M059J (cell line): ENCODE measurements around the gene NCMAP.

DNA sequence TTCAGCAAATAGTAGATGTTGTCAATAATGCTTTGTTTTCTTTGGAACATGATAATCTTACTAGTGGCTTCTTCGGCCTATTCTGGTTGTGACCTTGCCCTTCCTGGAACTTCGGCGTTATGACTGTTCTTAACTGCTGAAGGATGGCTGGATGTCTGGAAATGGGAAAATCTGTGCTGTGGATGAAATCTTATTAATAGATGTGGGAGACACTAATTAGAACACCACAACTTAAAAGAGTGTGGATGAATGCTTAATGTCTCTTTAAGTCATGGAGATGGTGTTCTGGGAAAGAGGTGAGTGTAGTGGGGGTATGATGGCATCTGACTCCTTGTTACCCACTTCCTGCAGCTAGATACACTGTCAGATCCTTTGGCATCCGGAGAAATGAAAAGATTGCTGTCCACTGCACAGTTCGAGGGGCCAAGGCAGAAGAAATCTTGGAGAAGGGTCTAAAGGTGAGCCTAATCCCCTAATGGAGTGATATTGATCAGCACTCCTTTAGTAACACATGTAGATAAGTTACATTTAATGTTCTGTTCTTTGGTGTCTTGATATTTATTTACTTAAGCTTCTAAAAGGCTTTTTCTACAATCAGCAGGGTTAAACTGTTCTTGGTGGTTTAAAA lies 2.0 kb downstream of the RPL11 start:
- RAMPAGE, long total RNA: no peak

DNA sequence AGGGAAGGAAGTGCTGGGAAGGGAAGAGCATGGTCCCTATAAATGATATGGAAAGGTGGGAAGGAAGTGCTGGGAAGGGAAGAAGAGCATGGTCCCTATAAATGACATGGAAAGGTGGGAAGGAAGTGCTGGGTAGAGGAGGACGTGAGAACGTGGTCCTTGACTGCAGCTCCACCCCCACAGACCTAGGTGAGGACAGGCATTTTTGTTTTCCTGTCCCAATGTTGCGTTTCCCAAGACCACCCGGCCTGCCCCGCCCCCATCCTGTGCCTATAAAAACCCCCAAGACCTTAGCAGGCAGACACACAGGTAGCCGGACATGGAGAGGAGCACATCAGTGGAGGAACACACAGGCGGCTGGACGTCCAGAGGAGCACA lies 12.5 kb upstream of the HMGCL start:
- RAMPAGE, long total RNA: no peak

DNA sequence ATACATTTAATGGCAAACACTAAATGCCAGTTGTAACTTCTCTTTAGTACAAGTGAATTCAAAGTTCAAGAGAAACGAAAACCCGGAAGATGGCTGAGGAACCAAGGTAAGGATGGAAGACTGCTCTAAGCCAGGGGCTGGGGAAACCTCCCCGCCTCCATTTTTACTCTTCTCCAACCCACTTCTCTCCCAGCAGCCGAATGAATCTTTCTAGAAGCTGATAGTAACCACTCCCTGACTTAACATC lies 1.2 kb downstream of the FUCA1 start:
- RAMPAGE, long total RNA: no peak

DNA sequence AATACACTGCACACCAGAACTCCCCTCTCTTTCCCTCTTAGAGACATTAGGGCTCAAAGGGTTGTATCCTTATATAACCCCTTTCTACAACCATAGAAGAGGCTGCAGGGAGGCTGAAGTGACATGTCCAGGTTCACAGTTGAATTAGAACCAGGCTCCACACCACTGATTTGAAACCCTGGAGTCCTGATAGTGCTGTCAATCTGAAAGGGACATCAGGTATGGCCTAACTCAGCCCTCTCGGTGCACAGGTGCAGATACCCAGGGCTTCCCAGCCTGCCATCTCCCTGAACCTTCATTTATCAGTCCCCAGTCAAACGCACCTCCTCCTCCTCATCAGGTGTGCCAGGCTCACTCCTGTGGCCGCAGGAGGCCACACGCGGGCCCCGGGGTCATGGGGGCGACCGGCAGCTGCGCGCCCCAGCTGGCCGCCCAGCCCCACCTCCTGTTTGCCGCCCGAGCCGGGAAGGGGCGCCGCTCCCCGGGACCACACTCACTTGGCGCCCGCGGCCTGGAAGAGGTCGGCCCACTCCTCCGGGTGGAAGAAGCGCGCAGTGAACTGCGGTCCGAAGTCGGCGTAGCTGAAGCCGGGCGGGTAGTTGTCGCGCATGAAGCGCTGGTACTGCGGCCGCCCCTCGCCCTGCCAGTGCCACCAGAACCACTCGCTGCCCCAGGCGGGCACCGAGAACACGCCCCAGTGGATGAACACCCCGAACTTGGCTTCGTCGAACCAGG lies 522 bp downstream of the FUCA1 start:
- RAMPAGE, long total RNA: no peak

DNA sequence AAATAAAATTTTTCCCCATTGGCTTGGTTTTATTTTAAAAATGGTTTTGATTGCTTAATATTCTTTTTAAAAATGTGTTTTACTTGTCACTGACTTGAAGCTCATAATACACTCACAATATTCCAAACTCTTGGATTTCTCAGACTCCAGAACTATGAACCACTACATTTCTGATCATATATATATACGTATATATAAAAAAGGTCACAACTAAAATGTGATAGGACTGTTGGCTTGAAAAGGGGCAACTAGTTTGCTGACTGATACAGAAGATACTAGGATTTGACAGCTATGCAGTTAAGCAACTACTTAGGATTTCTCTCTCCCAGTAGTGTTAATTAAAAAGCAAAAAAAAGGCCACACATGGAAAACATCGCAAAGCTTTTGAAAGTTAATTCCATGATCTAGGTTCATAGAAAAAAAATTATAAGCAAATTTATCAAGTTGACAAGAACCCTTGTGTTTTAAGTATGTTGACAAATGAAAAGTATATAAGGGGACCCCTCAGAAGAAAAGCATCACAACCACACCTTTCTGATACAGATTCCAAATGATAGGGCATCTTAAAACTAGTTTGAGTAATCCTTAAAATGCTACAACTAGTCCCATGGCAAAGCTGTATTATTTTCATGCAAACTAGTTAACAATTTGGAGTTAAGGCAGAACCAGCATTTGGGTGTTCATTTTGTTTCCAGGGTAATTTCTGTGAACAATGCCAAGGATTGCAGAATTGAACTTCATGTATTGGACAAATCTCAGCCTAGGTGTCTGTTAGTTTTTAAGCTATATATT lies 4.0 kb downstream of the PNRC2 start:
- RAMPAGE, long total RNA: no peak

GRCh38 chr1:23977251-23978505 lies 2.4 kb downstream of the SRSF10 start:
- RAMPAGE, long total RNA: no peak

DNA sequence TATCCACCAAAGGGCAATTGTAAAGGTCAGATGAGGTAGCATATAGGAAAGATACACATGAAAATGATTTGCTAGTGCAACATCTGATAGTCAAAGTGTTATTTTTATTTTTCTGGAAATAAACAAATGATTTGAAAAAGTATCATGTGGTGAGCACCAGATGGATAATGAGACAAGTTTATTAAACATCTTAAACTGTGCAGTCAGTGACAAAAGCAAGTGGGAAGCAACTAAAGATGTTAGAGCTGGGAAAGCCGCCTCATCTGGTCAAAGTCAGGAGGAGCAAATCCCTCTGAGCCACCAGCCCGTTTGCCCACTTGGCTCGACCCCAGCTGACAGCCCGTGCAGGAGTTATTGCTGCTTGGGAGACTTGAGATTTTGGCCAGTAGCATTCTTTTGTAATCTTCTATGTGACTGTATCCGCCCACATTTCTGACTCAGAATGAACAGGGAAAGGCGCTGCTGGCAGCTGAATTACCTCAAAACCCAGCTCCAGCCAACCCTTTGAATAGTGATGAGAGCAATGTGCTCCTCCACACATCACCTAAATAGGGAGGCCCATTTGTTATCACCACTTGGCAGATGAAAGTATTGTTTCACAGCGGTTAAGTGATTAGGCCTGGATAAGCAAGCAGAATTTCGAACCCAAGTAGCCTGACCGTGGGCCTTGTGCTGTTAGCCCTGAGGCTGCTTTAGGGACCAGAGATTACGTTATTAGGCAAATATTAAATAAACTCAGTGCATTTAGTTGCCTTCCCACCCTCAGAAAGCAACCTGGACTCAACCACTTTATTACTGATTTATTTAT lies 65.7 kb downstream of the MYOM3 start:
- RAMPAGE, long total RNA: no peak

DNA sequence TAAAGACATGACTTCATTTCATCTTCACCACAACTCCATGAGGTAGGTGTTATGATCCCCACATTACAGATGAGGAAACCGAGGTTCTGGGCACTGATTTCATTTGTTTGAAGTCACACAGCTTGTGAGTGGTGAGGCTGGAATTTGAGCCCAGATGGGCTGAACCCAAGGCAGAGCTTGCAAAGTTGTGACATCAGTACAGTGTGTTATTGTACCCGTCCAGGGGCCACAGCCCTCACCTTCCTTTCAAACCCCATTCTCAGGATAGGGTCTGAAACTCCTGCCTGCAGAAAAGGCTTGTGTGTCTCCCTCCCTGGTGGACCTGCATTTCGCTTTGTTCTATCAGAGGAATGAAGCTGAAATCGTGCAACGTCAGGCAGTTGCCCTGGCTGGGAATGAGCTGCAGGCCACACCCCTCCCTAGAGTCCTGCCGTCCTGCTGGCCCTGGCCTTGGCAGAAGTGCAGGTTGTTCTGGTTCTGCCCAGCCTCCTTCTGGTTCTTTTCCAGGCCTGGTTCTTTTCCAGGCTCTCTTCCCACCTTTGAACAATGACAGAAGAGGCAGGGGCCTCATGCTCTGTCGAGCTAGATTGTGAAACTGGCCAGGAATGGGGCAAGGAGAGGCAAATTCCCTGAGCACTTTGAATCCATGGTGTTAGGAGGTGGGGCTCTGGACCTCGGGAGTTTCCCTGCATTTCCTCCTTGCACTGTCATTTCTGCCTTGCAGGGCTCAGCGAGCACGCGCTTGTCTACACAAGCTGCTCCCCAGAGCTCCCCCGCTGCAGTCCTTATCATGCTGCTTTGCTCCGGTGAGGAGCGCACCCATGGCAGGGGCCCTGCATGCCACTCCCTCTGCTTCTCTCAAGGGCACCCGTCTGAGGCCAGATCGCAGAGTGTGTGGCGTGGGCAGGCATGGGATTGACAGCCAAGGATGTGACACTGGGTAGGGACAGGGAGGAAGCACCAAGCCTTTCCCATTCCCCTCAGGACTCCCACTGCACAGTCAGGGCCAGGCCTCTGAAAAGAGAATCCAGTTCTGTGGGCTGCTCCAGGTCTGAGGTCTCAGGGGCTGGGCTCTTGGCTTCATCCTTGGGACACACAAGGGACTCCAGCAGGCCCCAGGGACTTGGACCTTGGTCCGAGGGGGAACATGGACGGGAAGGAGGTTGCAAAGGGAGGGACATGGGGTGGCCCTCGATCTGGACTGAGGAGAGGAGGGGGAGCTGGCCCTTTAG lies 8.3 kb upstream of the MYOM3 start:
- RAMPAGE, long total RNA: no peak

DNA sequence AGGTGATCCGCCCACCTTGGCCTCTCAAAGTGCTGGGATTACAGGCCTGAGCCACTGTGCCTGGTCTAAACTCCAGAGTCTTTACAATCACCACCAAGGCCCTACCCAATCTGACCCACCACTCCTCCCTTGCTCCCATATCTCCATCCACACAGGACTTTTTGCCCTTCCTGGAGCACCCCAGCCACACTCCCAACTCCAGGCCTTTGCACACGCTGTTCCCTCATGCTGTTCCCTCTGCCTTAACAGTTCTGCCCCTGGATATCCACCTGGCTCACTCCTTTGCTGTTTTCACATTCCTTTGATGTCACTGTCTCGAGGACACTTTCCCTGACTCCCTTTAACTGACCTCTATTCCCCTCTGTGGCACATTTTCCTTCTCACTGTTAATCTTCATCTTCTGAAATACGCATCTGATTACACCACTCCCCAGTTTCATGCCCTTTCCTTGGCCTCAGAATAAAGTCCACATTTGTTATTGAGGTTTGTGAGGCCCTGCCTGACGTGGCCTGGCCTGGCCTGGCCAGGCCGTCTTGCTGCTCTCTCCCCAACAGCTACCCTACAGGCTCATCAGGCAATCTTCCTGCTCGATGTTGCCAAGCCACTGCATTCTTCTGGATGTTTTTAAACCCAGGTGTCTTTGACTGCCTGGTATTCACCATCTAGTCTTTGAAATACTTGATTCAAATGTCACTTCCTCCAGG lies 3.0 kb downstream of the IFNLR1 start:
- RAMPAGE, long total RNA: no peak

GRCh38 chr1:24199198-24199727 lies 12.2 kb upstream of the IFNLR1 start:
- RAMPAGE, long total RNA: no peak

DNA sequence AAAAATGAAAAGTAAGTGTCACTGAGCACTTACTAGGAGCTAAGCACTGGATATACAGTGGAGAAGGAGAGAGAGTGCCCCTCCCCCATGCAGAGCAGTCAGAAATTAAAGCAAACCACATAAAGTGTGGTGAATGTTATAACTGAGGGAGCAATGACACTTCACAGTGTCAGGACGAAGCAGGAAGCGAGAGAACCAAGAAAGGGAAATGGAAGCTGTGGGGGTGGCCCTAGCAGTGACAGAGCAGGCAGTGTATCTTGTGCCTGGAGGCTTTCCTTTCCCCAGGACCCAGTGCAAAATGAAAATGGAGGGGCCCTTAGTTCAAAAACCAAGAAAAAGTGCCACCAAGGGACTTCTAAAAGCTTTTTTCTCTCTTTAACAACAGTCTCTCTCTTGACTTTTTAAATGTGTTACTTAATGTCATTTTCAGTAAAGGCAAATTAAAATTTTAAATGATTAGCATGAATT lies 21.5 kb upstream of the RCAN3 start:
- RAMPAGE, long total RNA: no peak

DNA sequence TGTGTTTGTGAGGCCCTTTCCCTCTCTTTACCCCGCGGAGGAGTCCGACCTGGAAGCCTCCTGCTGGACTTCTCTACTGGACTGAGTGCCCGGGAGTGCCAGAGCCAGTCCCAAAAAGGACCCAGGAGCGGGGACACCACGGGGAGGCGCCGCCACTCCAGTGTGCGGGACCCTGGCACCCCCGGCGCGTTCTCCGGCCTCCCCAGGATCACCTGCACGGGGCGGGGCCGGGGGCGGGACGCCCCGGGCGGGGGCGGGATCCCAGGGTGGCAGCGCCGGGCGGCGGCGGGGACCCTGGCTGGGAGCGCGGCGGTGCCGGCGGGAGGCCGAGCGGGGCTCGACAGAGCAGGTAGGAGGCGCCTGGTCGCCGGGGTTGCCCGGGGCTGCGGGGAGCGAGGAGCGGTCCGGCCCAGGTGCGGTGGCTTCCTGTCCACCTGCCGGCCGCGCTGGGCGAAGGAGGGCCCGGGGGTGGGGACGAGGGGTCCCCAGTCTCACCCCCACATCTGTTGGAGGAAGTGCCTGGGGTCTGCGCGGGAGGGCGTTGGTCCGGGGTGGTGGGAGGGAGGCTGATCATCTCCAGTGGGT lies at the start of gene NCMAP:
TSS of gene NCMAP (plus strand) at position 267 of the 585 bp plus-strand sequence.
- RAMPAGE, long total RNA: no peak

- RAMPAGE, long total RNA: no peak
These were observed 49.9 kb upstream of the CLIC4 start for GRCh38 chr1:24695296-24695853.

DNA sequence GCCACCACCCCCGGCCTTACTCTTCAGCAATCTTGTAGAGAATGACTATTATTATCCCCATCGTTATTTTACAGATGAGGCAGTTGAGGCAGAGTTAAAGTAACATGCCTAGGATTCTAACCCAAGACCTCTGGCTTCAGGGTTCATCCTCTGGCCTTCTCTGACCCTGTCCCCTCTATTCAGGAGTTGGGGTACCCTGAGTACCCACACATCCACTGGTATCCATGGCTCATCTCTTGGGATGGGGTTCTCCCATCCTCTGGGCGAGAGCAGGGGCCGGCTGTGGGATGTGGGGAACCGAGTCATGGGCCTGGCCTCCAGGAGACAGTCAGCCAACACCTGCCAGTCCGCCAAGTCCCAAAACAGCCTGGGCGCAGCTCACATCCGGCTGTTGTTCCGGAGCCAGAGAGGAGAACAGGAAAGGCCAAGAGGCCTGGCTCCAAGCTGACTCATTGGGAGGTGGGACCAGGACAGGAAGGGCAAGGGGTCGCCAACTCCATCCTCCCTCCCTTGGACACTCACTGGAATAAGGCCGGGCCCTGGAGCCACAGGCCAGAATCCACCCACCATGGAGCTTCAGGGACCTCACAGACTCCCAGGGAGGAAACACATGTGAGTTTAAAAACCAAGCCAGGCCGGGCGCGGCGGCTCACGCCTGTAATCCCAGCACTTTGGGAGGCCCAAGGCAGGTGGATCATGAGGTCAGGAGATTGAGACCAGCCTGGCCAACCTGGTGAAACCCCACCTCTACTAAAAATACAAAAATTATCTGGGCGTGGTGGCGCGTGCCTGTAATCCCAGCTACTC lies 25.2 kb upstream of the CLIC4 start:
- RAMPAGE, long total RNA: no peak

GRCh38 chr1:24760688-24761151 lies 15.5 kb downstream of the CLIC4 start:
- RAMPAGE, long total RNA: no peak

GRCh38 chr1:24798879-24799603 lies 53.8 kb downstream of the CLIC4 start:
- RAMPAGE, long total RNA: no peak

DNA sequence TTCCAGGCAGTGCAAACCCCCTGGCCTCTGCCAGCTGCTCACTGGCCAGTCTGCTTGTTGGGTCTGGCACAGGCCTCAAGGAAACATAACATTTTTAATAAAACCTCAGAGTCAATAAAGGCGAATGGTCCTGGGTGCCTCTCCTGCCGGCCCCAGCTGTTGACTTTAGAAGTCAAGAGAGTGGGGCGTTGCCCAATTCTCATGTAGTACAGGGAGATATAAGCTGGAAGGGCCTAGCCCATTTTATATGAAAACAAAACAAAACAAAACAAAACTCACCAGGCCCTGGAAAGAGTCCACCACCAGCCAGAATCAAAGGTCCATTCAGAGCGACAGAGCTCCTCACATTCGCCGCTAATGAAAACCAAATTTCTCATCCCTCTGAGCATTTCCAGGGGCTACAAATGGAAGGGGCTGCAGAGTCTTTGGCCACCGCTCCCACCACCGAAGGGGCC lies 36.5 kb downstream of the RUNX3 start:
- RAMPAGE, long total RNA: no peak

DNA sequence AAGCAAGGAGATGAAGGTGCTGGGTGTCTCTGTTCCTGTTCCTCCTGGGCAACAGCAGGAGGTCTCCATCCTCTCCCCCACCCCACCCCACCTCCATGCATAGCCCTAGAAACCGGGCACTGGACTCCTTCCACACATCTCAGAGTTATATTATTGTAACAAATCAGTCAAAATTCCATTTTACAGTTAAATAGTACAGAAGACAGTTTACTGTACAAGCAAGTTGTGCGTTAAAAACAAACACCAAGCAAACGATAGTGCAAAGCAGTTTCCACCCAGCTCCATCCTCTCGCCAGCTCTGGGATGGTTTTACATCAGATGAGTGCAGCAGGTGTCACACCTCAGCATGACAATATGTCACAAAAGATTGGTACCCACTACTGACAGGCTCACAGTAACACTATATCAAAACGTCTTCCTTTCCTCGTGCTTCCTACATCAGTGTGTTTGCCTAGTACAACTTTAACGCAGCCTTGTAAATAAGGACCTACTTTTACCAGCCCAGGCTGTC lies 30.6 kb downstream of the RUNX3 start:
- RAMPAGE, long total RNA: no peak

GRCh38 chr1:24909540-24910039 lies 20.5 kb downstream of the RUNX3 start:
- RAMPAGE, long total RNA: no peak

- RAMPAGE, long total RNA: no peak
These were observed 33.3 kb upstream of the RUNX3 start for GRCh38 chr1:24963231-24963936.